Skin of body (tissue), 2 donors: ENCODE data around the genes CCDC170, FBXO5 and MTRF1L.

DNA sequence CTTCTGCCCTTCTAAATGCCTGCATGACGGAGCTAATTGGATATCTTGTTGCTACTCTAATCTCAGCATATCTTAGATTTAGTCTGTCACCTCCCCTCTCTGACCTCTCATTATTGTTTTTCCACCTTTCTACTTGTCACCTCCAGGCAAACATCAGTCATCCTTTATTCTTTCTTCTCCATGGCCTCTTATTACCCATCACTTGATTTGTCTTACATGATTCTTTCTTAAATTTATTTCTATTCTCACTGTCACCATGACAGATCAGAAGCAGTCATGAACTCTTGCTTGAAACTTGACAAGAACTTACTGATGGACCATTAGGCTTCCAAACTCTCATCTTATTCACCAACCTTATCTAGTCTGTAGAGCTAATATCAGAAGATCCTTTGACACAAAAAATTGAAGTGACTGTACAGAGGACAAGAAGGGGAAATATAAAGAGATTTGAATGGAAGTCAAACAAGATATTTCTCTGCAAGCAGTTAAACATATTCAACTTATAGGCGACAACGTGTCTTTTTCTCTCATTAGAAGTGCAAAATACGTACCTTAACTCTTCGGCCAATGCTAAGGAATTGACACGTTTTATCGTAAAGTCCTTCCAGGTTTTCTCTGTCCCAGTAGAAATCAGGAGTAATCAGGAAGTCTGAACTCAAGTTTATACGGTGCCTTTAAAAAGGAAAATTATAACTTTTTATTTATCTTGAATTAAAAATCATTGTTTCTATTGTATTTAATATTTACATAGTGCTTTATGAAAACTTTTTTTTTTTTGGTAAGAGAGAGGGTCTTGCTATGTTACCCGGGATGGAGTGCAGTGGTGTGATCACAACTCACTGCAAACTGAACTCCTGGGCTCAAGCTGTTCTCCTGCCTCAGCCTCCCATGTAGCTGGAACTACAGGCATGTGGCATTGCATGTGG lies 25.6 kb upstream of the ZBTB2 start:
- RAMPAGE, long total RNA: no peak

GRCh38 chr6:151445901-151446638 lies 5.9 kb downstream of the RMND1 start:
- RAMPAGE, long total RNA: no peak

- RAMPAGE, long total RNA: no peak
Observed at GRCh38 chr6:151493577-151494247, at the start of gene CCDC170. TSS of gene CCDC170 (plus strand) at chr6:151494017.

DNA sequence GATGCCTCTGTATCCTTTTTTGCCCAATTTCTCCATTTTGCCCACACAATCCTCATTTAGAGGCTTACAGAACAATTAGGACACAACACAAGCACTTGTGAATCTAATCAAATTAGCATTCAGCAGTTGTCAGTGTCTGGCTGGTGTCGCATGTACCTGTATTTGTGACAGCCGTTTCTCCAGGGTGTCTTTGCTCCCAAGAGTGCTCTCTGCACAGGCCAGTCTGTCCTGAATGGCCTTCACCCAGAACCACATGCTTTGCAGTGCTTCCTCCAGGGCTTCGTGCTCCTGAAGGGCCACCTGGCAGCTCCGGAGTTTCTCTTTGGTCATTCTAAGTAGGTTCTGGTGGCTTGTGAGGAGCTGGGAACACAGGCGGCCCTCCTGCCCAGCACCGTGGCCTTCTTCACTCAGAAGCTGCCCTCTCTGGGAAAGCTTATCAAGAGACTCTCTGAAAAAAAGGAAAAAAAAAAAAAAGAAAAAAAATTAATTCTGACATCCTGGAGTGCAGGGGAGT lies 246.0 kb downstream of the SYNE1 start:
- RAMPAGE, long total RNA: no peak

GRCh38 chr6:152981946-152983185 lies at the start of gene FBXO5:
TSS of gene FBXO5 (minus strand) at chr6:152983041.
- RAMPAGE, long total RNA: no peak

GRCh38 chr6:153002567-153003217 lies at the start of gene MTRF1L:
TSS of gene MTRF1L (minus strand) at chr6:153002709.
- RAMPAGE, long total RNA: no peak

GRCh38 chr6:154164426-154164822 lies 125.4 kb downstream of the OPRM1 start:
- RAMPAGE, long total RNA: no peak

DNA sequence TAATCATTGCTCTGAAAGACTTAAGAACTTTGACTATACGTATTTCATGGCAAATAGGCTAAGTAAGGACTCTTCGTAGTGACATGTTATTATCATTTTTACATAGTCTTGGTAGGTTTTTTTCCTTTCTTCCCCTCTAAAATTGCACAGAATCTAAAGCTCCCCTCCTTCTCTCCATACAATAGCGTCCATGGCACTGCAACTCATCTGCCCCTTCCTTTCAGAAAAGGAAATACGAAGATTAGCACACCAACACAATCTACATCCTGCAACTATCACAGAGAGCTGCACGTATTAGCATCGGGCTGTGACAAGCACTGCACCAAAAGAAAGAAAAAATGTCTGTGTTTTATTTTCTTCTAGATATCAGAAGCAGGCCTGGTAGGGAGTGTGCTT lies 124.7 kb downstream of the IPCEF1 start:
- RAMPAGE, long total RNA: no peak

- RAMPAGE, long total RNA: no peak
Observed at GRCh38 chr6:154457615-154458328, 52.7 kb downstream of the CNKSR3 start.

DNA sequence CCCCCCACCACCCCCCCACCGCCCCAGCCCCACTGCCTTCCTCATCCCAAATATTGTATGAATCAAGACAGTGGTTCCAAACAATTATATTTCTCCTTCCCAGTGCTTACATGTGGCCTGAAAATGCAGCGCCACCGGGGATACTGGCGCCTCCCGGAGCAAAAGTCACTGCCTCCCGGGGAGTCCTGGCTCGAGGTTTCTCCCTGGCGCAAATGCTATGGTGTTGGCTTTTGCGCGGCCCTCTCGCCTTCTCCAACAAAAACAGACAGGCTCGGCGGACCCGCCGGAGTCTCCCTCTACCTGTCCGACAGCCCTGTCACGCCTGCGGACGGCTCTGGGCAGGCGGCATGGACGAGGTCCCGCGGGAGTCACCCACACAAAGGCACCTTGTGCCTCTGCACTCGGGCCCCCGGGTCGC lies 1.2 kb downstream of the CNKSR3 start:
- RAMPAGE, long total RNA: no peak

DNA sequence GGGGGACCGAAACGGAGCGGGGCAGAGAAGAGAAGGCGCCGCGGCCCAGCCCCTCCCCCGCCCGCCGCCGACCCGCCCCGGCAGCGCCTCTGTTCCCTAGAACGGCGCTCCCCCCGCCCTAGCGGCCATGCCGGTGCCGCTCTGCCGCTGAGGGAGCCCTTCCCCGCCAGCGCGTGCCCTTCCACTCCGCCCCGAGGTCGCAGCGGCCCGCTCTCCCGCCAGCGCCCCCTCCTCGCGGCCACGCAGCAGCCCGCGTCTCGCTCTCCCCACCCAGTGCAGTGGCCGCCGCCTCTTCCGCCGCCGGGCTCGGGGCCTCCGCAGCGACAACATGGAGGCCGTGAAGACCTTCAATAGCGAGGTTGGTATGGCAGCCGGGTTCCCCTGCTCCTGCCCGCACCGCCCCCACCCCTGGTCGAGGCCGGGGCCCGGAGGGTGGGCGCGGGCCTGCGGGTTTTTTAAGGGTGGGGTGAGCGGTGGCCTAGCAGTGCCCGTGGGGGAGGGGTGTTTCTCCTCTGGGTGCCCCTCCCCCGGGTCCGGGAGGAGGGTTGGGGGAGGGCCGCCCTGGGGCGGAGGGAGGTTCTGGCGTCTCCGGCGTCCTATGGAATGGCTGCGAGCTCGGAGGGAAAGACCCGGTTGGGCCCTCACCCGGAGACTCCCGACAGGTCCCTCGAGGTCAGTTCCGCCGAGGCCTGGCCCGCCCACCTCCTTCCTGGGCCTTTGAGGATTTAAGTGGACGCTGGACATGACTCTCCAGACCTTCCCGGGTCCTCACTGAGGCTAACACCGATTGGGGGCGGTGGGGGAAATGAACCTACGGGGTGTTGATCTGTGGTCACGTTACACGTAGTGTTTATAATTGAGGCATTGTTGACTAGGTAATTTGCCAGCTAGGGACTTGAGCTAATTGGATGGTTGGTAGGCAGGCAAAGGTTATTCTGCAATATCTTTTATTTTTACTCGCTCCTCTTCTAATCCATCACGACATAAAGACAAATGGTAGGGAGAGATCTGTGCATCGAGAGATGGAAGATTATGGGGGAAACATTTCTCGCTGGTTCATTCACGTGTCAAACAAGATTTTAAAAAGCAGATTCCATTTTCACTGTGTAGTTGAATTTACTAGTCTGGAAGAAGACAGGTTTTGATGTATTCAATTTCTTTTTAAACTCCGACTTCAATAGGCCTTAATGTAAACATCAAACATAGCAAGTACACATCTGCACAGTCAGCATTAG lies 774 bp downstream of the SCAF8 start:
- RAMPAGE, long total RNA: no peak

GRCh38 chr6:154794860-154795546 lies 61.8 kb downstream of the SCAF8 start:
- RAMPAGE, long total RNA: no peak

DNA sequence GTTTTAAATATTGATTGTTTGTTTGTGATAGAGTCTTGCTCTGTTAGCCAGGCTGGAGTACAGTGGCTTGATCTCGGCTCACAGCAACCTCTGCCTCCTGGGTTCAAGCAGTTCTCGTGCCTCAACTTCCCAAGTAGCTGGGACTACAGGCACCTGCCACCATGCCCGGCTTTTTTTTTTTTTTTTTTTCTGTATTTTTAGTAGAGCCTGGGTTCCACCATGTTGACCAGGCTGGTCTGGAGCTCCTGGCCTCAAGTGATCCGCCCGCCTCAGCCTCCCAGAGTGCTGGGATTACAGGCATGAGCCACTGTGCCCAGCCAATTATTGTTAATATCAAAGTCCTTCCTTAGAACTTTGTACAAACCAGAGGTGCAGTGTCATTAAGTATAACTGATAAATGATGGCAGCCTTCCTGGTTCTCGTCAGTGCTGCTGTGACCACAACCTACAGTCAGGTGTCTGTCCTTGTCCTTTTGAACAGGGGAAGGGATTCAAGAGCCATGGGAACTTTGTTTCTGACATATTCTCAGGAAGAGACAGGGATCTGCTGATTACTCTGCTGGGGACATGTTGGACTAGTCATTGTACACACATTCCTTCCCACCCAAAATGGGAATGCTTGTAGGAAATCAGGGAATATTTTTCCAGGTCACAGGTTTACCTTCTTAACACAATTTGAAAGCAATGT lies 103.3 kb upstream of the TIAM2 start:
- RAMPAGE, long total RNA: no peak

DNA sequence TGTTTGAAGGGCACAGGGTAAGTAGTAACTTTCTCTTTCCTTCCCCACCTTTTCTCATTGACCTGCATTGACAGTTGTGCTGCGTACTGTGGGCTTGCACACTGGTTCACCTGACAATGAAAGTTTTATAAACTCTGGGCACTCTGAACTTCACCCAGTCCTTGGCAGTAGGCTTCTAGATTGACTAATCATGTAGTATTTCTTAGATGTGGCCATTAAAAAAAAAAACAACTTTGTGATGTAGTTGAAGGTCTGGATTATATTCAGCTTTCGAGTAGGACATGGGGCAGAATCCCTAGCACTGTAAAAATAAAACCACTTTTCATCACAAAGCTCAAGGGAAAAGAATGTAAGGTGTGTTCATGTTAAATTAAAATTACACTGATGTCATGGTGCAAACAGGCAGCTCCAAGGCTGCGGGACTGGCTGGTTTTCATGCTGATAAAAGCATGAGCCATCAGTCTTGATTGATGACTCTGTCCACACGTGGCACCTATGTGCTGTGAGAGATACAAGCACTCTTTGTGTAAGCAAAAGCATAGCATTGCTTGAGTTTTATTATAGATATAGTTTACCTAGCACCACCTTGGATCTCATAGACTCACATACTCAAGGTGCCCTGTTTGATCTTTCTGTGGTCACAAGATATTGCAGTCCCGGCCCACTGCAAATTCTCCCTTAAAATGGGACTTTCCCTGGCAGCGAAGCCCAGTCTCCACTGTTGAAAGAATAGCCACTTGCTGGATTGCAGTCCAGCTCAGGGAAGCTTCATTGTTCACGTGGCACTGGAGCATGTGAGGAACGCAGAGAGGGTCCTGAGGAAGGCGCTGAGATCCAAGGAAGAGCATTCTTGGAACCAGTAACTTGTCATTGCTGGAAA lies 90.5 kb downstream of the TIAM2 start:
- RAMPAGE, long total RNA: no peak

GRCh38 chr6:155091174-155091480 lies 96.0 kb downstream of the TIAM2 start:
- RAMPAGE, long total RNA: no peak

DNA sequence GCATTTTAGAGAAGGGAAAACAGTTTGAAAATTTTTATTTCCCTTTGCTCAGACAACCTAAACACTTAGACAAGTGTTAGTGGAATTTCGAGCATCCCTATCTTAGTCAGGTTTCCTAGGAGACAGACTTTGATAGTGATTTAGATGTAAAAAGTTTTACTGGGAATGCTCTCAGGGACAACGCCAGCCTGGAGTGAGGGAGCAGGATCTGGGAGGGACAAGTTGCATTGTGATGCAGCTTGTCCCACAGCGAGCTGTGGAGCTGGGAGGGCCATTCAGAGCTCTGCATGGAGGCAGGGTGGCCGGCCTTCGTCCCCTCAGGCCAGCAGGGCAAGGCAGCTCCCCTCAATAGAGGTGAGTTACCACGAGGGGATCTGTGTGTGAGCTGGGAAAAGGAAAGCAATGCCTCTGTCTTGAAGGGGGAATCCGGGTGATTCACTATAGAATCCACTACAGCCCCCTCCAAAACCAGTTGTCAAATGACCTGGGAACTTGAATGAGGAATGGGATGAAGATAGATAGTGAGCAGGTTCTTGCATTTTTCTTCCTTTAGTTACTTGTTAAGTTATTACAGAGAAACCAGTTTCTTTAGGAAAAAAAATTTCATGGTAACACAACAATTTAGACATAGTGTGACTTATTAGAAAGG lies 114.8 kb upstream of the CLDN20 start:
- RAMPAGE, long total RNA: no peak

- RAMPAGE, long total RNA: no peak
Observed at GRCh38 chr6:155247620-155248300, 16.1 kb upstream of the CLDN20 start.

- RAMPAGE, long total RNA: no peak
Observed at GRCh38 chr6:155782250-155782578, 326.6 kb upstream of the NOX3 start.

DNA sequence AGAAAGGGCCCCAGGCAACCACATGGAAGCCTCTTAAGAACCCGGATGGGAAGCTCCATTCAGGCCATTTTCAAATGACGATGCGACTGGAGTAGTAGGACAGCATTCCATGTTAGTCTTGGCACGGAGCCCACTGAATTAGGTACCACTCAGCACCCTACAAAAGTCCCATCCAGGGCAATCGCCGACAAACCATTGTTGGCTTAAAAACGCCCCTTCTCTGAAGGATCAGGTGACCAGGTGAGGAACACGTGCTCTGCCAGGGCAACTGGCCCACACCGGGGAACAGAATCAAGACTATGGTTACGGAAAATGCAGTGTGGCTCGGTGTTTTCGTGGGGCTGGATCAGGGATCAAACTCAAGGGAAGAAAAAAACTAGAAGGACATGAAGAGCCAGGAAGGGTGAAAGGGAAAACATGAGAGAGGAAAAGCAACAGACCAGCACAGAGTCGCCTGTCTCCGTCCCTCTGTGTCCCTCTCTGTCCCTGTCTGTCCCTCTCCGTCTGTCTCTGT lies 177.8 kb upstream of the ARID1B start:
- RAMPAGE, long total RNA: no peak

DNA sequence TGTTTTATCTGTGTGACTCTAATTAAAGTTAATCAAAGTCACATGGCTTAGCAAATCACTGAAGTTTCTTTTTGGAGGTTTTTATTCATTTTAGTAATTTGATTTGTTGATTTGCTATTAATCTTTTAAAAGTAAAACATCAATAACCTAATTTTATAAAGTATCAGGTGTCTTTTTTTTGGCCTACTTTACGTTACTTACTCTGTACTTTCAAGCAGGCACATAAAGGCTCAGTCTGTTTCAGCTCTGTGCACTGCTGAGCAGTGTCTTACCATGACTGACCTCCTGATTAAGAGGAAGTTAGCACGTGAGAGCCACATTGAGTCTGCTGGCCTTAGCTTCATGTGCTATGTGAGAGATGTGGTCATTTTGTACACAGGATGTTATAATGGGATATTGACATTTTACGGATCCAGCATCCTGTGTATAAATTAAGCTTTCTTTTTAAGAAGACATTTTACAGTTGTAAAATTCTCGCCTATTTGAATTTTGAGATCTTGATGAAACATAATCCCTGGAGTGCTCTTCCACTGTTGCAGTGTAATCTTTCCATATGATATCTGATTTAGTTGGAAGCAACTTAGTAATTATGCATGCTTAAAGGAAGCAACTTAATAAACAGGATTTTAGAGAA lies 31.9 kb downstream of the ARID1B start:
- RAMPAGE, long total RNA: no peak